Thoracic aorta (tissue), 1 donor: ENCODE measurements around a stretch of chr12.

DNA sequence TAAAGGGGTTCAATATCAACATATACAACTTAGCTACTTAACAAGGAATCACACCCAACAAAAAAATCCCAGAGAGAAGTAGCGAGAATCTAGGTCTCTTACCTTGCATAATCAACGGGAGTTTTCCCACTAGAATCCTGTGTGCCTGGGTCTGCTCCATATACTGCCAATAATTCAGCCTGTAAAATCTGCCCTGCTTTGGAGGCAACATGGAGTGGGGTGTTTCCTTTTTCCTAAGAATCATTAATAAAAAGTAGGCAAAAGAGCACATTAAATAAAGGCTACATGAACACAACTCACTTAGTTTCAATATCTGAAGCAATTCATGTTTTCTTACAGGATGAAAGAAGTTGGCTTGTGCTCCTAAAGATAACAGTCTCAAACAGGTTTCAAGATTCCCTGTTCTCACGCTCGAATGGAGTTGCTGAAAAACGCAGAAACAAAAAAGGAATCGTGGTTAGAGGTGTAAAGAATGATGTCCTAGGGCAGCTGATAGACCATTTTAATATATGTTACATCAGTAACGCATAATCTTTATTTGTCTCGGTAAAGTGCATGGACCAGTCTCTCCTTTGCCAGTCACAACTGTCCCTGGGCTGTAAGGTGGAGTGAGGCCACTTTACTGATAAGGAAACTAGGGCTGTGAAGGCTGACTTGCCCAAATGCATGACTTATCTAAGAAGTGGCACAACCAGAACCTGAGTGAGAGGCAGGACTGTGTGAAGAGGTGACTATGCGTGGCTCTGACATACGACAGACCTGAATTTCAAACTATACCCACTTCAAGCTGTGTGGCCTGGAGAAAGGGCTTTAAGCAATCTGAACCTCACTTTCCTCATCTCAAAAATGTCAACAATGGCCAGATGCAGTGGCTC lies 12.7 kb downstream of the GIT2 start:
- RAMPAGE, long total RNA: no peak

- RAMPAGE, long total RNA: no peak
Observed at GRCh38 chr12:109999814-110000524, 739 bp downstream of the ANKRD13A start.

GRCh38 chr12:110072957-110074100 lies 25.0 kb upstream of the C12orf76 start:
- RAMPAGE, long total RNA: no peak

DNA sequence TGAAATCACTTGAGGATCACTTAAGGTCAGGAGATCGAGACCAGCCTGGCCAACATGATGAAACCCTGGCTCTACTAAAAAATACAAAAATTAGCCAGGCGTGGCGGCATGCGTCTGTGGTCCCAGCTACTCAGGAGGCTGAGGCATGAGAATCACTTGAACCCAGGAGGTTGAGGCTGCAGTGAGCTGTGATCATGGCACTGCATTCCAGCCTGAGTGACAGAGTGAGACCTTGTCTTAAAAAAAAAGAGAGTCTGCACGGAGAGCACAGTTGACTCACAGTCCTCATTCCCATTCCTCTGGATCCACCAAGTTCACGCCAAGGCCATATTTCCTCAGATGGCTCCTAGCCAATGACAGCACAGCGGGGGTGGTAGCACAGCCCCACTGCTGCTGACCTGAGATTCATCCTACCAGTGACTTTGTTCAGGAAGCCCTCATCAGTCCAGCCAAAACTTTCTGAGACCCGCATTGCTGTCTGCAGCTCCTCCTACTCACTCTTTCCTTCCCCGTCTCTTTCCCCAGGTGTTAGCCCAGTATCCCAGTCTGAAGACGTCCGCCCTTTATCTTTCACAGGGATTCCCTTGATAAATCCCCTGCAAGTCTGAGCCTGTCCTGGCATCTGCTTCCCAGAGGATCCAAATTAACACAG lies 16.4 kb upstream of the IFT81 start:
- RAMPAGE, long total RNA: no peak

GRCh38 chr12:110199594-110200199 lies 75.5 kb downstream of the IFT81 start:
- RAMPAGE, long total RNA: no peak

DNA sequence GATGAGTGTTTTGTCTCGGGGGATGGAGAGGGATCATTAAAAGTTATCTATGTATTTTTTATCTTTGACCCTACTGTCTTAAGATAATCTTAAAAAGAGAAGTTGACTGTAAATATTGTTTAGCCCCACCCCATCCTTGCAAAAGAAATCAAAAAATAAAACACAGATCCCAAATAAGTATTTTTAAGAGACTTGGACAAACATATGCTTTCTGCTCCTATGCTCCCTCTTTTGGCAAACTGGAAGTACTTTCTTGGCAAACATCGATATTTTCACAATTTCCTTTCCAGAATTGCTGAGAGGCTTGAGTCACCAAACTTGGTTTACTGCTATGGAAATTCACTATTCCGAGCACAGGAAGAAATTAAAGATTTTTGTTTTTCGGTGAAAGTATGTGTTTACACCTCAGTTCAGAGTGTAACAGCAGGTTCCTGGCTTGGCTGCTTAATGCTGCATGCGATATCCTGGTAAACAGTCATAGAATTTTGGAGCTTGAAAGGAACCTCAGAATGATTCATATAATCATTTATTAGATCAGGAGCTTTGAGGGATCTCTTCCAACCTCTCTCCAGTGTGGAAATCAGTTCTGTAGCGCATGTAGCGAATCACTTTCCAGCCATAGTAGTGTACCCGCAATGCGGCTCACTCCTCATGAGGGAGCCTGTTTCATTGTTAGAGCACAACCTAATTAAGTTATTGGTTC lies 56.7 kb upstream of the ATP2A2 start:
- RAMPAGE, long total RNA: no peak

GRCh38 chr12:110246842-110247608 lies 34.0 kb upstream of the ATP2A2 start:
- RAMPAGE, long total RNA: no peak

DNA sequence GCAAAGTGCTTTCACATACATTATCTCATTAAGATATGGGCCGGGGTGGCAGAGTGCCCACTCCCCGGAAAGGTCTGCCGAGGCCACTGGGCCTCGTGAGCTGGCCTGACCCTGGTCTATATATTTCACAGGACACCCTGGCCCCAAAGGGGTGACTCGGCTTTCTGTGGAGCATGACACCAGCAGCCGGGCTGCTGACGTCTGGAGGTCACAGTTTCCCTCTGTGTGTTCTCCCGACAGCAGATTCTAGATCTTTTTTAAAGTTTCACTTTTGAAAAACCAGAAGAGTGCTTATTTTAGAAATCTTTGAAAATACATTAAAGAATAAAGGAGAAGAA lies 27.8 kb upstream of the ATP2A2 start:
- RAMPAGE, long total RNA: no peak

DNA sequence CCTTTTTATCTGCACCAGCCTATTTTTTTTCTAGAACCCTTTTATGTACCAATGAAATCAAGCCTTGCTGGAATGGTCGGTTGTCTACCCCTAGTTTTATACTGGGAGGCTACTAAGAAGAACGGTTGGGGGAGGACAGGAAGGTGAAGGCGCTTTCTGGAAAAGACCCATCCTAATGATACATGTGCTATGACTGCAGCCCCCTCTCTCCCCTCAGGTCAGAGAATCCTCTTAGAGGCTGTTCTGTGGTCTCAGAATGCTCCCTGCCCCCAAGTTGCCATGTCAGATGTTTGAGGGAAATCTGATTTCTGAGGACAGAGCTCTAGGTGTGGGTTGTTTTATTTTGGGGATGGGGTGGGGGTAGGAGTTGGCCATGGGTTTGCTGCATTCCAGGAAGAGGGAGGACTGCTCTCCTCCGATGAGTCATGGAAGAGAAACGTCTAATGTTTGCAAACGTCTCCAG lies 11.7 kb upstream of the ATP2A2 start:
- RAMPAGE, long total RNA: no peak

- RAMPAGE, long total RNA: start-site peak on the minus strand at chr12:110281026-110281043, 21 reads
Observed at GRCh38 chr12:110279962-110281165, 683 bp upstream of the ATP2A2 start.

DNA sequence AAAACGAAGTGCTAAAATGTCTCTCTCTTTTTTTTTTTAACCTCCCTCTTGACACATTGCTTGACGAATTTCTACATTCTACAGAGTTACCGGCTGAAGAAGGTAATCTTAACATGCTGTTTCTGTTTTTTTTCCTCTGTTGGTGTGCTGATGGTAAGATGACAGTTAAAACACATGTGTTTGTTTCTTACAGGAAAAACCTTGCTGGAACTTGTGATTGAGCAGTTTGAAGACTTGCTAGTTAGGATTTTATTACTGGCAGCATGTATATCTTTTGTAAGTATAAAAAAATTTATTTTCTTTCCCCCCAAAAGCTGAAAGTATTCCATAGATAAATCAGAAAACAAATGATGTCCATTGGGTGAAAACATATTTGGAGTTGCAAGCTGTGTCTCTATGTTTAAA lies 1.5 kb downstream of the ATP2A2 start:
- RAMPAGE, long total RNA: no peak

- RAMPAGE, long total RNA: no peak
Observed at GRCh38 chr12:110332916-110333470, 51.9 kb downstream of the ATP2A2 start.

DNA sequence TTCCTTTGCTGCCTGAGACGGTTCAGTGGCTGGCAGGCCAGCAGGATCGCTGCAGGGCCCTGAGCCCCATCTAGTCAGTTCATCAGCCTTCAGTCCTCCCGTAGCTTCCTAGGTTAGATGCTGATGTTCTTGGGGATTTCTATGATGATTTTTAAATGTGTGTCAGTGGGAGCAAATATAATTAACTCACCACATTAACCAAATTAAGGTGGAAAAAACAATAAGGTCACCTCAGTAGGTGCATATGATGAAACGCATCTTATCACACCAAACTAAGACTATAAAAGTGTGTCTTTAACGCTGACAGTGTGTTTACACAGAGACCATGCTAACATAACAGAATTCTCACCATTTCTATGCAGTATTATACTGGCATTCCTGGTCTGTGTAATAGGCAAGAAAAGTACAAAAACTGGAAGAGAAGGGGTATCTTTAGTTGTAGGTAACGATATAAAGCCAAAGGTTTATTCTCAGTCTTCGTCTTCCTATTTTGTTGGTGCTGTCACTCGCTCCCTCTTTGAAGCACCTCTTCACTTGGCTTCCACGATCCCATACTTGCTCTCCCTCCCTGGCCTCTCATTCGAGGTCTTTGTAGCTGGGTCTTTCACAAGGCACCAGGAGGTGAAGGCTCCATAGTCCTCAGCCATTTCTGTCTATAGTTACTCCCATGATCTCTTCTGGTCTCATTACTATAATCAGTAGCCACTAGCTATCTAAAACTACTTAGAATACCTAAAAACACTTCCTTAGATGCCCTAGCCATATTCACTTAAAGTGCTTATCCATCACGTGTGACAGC lies 56.7 kb downstream of the ATP2A2 start:
- RAMPAGE, long total RNA: no peak

- RAMPAGE, long total RNA: no peak
Observed at GRCh38 chr12:110348749-110349209, 54.7 kb downstream of the ANAPC7 start.

DNA sequence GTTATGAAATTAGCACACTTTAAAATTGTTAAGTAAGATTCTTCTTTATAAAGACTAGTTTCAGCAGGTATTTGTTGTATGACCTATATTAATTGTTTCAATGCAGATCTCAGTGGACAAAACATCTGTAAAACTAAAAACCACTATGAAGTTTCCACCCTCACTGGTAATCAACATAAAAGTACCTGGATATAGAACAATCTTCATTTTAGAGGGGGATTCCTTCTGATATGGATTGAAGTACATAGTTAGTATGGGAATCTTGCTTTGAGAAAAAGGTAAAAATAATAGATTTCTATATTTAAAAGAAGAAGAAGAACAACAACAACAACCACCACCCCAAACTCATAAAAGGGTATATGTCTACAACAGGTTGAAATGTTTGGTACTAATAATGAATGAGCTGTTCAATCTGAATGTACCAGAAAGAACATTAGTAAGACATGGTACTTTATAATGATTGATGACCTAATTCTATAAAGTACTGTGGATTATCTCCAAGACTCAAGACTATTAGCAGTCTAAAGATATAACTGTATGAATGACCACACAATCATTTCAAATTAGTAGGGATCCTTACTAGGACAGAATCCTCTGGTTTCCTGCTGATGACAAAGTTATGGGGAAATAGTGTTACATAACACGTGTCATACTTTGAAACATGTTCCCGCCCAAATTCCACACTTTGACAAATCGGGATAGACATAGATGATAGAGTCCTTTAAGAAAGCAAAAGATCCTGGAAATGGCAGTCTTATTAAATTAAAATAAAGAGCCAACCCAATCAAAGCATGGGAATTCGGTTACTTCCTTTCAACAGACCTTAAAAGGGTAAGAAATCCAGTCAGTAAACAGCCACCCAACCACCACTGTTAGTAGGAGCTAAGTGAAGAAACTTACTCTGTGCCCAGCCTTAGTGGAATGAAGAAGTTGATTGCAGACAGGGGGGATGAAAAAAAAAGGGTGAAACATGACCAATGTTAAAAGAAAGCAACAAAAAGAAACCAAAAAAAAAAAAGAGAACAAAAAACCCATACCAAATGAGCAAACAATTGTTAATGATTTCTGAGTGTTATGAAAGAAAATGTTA lies 2.9 kb downstream of the VPS29 start:
- RAMPAGE, long total RNA: no peak

DNA sequence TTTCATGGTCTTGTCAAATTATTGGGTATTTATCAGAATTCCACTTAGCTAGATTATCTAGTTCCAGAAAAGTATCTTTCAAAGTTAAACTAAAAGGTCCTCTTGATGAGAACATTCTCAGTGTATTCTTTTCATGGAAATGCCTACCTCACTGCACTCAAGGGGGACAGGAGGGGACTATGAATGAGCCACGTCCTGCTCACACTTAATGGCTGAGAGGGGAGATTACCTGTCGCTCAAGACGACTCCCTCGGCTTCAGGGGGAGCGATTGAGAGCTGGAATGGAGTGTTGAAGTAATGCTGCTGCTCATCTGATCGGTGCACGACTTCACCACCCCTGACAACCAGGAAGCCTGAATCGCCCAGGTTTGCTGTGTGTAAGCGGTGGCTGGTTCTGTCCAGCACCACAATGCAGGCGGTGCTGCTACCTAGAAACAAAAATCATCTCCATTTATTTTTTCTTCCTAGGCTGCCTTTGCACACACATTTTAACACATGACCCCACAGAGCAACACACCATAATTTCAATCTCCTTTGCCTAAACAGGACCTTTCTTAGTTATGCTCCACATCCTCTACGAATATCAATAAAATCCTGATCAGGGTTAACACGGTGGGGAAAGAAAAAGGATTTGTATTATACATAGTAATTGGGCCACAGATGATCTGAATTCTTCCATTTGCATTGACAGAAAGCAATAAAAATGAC lies 37.3 kb downstream of the PPTC7 start:
- RAMPAGE, long total RNA: no peak

- RAMPAGE, long total RNA: no peak
Observed at GRCh38 chr12:110548575-110549180, 34.4 kb downstream of the PPTC7 start.

GRCh38 chr12:110583563-110583765 lies 346 bp upstream of the PPTC7 start:
- RAMPAGE, long total RNA: no peak

- RAMPAGE, long total RNA: no peak
Observed at GRCh38 chr12:110694153-110694939, 5.4 kb upstream of the HVCN1 start.

DNA sequence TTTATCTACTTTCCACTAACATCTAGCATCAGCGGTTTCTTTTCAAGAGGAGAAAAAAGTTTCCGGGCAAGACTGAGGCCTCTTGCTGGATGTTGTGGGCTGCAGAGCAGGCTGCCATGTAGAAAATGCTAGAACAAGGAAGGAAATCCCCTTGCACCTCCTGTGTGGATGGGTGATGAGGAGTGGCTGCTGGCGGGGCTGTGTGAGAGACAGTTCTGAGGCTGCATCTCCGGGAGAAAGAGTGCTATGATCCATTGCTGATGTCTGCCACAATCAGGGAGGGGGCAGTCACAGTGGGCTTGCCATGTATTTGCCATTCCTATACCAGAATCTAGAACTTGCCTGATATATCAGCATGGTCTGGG lies 37.8 kb upstream of the PPP1CC start:
- RAMPAGE, long total RNA: no peak